AG04450 (cell line): ENCODE data around the genes MEPE and PPM1K.

GRCh38 chr4:87832622-87833136, at the start of gene MEPE:
Gene MEPE (plus strand): TSS chr4:87832969.
- CAGE, long polyA plus RNA = no peak
- RRBS = no CpG with 5 or more reads among the region's 3 CpGs

DNA sequence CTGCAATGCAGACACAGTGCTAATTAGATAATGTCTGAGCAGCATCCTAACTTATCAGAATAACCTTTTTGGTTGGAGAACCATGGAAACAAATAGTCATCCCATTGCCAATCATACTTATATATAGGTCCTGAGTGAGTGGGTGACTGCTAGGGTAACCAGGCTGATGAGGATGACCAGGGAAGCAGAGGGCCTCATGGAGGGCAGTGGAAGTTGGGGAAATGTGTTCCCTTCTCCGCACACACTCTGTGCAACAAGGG, 2.6 kb downstream of the MEPE start:
- CAGE, long polyA plus RNA = no peak
- RRBS = no CpG with 5 or more reads among the region's 1 CpG

- CAGE, long polyA plus RNA = no peak
- RRBS = no CpG with 5 or more reads among the region's 3 CpGs
Measured at GRCh38 chr4:87892213-87892790, 59.5 kb downstream of the MEPE start.

GRCh38 chr4:87912450-87913127, 62.9 kb upstream of the SPP1 start:
- CAGE, long polyA plus RNA = no peak
- RRBS = no CpG with 5 or more reads among the region's 6 CpGs

GRCh38 chr4:88038049-88038566, 30.7 kb downstream of the PKD2 start:
- CAGE, long polyA plus RNA = no peak
- RRBS = no CpG with 5 or more reads among the region's 10 CpGs

- CAGE, long polyA plus RNA = no peak
- RRBS = no CpG with 5 or more reads among the region's 10 CpGs
Measured at GRCh38 chr4:88065060-88066021, 57.9 kb downstream of the PKD2 start.

DNA sequence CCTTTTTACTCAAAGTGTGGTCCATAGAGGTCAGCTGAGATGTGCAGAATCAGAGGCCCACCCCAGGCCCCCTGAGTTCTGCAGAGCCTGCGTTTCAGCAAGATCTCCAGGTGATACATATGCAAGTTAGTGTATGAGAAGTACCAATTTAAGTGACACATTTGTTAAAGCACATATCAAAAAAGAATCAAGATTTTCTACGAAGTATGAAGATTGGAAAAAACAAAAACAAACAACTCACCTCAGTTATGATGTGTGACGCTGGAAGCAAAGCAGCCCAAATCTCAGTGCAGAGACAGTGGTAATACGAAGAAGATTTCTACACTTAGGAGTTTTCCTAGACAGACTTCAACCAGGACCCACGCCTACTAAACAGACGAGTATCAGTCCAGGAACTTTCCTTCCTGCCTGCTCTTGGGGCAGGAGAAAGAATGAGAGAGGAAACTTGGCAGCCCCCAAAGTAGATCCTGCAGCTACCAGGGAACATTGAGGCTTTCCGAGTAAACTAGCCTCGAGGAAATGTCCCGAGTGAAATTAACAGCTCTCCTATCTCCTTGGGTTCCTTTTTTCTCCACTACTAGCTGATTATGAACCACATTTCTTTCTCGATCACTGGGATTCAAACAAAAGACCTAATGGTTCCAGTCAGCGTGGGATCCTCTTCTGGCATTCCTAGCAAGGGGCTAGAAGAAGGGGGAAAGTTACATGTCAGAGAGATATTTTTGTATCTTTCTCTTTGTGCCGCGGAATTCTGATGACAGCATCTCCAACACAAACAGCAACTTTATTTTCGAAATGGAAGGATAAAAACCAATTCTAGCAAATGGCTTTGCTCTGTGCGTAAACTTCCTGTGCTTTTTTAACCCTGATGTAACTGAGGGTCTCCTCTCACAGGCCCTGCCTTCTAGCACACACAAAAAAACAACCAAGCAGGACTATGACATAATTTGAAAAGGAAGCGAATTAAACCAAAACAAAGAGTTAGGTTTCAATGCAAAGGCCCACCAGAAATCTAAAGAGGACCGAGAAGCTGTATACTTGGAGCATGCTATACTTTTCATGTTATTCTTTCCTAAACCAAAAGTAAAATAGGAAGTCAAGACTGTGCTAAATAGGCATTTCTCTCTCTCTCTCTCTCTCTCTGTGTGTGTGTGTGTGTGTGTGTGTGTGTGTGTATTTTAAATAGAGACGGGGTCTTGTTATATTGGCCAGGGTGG, 53.2 kb downstream of the PPM1K start:
- CAGE, long polyA plus RNA = no peak
- RRBS = no CpG with 5 or more reads among the region's 18 CpGs

DNA sequence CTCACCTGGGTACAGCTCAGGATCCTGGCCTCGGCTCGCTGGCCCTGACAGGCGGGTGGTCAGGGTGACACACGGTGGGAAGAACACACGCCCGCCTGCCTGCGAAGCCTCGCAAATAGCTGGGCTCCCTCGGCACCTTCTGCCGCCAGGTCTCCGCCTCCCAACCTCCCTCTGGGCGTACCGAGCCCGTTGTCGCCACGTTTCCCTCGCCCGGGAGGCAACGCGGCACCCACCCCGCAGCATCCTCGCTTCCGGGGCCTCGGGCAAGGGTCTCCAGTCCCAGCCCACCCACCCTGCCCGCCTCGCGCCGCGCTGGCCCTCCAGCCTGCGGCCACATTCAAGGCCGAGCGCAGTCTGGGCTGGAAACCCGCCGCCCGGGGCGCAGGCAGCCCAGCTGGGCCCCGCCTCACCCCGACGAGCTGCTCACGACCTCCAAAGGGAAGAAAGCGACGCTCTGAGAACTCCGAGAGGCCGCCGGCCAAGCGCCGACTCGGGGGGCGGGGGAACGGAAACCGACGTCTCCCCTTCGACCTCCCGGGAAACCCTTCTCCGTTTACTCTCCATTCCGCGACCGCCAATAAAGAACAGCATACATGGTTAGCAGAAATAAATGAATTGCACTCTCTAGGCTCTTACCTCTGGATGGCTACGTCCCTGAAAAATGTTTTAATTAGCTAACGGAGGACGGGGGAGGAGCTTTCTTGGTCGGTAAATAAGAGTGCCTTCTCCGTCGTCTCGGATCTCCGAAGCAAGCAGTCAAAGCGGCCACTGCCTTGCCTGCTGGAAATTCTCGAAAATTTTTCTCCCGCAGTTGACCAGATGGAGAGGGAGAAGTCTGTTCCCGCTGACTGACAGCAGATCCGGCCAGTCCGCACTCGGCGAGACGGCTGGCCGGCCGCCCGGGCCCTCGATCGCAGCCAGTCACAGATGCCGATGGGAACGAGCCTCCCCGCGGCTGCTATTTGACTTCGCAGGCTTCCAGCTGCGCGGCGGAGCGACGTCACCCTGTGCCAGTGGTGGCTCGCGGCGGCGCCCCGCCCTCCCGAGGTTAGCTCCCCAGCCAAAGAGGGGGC, at the start of gene PPM1K:
Gene PPM1K (minus strand): TSS at position 792 of the 1,073 bp plus-strand sequence.
- CAGE, long polyA plus RNA = no peak
- RRBS = 2% methylated on average over 23 of the region's 96 CpGs

DNA sequence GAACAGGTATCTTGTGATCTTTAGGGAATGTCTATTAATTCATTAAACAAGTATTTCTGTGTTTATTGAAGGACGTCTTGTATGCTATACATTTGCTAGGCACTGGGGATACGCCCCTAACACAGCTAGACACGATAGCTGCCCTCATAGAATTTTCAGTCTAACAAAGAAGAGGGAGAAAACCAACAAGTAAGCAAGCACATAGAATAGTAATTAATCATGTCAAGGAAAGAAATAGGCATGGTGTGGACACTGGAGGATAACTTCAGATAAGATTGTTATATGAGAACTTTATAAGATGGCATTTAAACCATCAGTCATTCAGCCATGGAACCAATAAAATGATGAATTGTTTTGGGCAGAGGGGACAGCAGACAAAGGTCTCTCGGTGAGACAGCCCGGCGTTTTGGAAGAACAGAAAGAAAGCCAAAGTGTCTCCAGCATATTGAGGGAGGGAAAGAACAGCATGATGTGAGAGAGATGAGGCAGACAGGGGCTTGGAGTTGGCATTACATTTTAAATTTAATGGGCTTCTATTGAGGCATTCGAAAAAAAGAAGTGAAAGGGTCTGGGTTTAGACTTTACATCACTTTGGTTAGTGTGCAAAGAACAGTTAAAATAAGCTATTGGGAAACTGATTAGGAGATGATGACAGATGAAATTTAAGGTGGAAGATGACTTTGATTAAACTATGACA, 843 bp upstream of the PPM1K start:
- CAGE, long polyA plus RNA = no peak
- RRBS = no CpG with 5 or more reads among the region's 7 CpGs

GRCh38 chr4:88297700-88298045, 13.3 kb upstream of the PPM1K start:
- CAGE, long polyA plus RNA = no peak
- RRBS = no CpG with 5 or more reads among the region's 1 CpG

GRCh38 chr4:88708395-88709215, 11.0 kb upstream of the NAP1L5 start:
- CAGE, long polyA plus RNA = no peak
- RRBS = no CpG with 5 or more reads among the region's 3 CpGs

DNA sequence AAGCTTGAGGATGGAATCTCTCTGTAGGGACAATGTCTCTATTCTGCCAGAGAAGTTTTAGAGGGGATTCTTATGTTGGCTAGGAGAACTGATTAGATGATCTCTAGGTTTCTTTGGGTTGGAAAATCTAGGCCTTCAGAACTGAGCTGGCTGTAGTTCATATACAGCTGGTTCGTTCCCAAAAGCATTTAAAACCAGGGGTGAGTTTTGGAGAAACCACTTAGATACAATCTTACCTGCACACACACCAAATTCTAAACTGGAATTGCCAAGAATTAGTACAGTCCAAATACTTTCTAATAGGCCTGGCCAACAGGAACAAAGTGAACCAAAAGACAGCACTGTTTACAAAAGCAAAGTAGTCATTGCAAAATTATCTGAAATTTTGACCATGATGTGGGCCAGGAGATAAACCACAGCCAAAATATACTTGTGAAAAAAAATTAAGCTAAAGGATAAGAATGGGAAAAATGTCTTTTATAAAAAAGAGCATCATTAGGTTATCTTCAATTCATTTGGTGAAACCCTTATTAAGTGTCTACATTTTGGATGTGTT, 37.9 kb upstream of the NAP1L5 start:
- CAGE, long polyA plus RNA = no peak
- RRBS = no CpG with 5 or more reads among the region's 1 CpG

DNA sequence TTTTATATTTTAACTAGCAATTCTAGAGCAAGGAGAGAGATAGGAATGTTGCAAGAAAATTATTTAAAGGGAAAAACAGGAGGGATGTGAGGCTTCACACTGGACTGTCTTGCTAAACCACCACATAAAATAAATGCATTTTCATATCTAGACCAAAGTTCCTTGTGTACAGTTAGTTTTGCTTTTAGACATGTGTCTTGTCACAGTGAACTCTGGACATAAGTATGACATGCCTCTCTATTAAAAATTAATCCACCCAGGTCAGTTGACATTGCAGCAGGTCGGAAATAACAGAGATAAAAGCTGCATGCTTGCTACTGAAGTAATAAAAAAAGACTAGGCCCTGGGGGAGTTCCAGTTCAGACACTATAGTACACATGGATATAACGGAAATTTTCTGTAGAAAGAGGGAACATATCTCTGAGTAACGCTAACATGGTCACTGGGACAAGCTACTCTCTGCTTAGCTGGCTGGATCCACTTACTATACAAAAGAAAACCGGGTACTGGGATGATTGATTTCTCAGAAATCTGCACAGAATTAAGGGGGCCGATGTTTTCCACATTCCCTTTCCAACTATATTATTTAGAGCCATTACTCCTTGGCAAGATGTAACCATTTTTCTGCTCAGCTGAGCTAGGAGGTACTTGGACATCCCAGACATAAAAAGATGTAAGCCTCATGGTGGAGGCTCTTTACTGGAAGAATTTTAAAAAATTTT, 56.5 kb upstream of the NAP1L5 start:
- CAGE, long polyA plus RNA = no peak
- RRBS = no CpG with 5 or more reads among the region's 5 CpGs

GRCh38 chr4:88792297-88793037, 94.8 kb upstream of the NAP1L5 start:
- CAGE, long polyA plus RNA = no peak
- RRBS = no CpG with 5 or more reads among the region's 1 CpG

DNA sequence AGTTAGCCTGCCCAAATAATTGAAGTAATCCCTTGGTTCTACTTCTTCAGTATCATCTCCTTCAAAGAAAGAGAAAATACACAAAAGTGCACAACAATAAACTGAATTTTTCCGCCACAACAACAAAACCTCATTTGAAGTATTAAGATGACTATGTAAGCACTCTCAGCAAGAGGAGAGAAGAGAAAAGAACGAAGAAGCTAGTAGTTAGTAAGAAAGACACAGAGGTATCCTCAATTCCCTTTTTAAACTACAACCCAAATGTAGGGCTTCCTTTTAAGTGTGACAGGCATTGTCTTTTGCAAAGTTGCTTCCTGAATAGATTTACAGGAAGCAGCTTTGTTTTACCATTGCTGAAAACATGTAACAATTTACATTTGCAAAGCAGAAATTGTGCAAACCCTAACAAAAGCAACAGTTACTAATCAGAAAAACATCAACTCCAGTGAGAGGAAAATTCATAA, 96.5 kb downstream of the FAM13A start:
- CAGE, long polyA plus RNA = no peak
- RRBS = no CpG with 5 or more reads among the region's 2 CpGs

GRCh38 chr4:89109896-89110155, 1.5 kb upstream of the TIGD2 start:
- CAGE, long polyA plus RNA = no peak
- RRBS = no CpG with 5 or more reads among the region's 5 CpGs

DNA sequence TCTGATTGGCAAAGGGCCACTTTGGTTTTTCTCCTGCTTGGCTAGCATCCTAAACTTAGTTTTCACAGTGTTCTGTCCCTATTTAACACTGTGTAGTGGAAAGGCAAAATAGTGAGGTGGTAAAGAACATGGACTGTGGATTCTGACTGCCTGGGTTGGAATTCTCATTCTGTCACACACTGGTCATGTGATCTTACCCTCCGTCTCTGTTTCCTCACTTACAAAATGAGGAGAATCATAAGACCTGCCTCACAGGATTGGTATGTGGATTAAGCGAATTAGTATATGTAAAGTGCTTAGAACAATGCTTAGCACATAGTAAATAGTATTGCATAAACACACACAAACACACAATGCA, 23.5 kb downstream of the TIGD2 start:
- CAGE, long polyA plus RNA = no peak
- RRBS = no CpG with 5 or more reads among the region's 2 CpGs

DNA sequence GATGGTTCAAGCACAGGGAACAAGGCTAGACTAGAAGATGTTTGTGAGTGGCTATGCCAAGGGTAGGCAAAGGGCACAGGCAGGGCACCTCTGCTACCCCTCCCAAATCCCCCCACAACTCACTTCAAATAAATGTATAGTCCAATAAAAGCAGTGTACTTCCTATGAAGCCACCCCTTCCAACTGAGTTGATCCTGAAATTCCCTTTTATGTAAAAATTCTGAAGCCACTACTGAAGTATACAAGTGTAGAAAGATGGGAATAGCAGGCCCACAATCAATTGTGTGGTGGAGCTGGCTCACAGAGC, 39.2 kb downstream of the GPRIN3 start:
- CAGE, long polyA plus RNA = no peak

DNA sequence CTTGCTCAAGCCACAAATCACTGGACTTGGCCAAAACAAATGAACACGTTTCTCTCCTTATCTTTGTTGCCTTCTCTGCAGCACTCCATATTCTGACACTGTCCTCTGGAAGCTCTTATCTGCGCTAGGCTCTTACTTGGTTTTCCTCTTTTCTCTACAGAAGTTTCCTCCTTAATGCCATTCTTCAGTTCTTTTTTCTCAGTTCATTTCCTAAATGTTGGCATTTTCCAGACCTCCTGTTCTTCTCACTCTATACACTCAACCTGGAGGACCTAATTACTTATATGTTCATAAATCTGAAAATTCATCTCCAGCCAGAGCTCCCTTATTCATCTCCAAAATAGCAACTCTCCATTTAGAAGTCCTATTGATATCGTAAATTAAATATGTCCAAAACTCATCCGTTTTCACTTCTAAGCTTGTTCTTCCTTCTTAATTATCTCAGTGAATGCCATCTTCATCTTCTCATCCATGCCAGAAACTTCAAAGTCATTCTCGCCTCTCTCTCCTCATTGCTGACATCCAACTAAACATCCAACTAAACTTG, 27.9 kb downstream of the GPRIN3 start:
- CAGE, long polyA plus RNA = no peak
- RRBS = no CpG with 5 or more reads among the region's 5 CpGs

- CAGE, long polyA plus RNA = no peak
- RRBS = no CpG with 5 or more reads among the region's 13 CpGs
Measured at GRCh38 chr4:89298698-89299924, 8.5 kb downstream of the GPRIN3 start.